ENCODE measurements around a stretch of chr12.

- RRBS = no CpG with 5 or more reads among the region's 3 CpGs
These were observed 33.6 kb upstream of the BHLHE41 start for GRCh38 chr12:26158333-26158865.

- RRBS = 2% methylated on average over 16 of the region's 53 CpGs
These were observed 31.1 kb downstream of the SSPN start for GRCh38 chr12:26226293-26227153.

GRCh38 chr12:26289977-26290362 is 94.6 kb downstream of the SSPN start:
- RRBS = no CpG with 5 or more reads among the region's 4 CpGs

DNA sequence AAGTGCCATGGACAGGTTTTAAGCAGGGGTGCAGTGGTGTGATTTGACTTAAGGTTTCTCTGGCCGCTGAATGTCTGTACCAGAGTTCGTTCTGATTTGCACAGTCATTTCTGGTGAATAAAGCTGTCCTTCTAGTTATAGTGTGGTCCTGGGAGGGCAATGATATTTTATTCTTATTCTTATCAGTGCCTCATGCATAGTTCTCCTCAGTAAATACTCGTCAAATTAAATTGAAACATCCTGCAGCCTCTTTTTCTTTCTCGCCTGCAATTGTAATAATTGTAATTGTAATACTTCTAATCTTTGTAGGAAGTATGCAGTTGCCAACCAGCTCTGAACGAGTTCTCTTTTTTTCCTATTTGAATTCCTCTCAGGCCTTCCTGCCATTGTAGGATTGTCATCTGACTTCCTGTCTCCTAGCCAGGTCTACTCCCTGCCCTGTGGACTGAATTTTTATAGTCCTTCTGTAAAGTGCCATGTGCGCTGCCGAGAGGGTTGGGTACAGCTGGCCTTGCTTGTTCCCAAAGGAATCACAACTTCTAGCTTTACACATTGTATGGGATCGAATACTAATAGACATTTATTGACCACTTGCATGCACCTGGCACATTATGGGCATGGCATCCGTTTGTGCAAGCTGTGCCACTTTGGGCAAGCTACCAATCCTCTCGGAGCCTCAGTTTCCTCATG is 183.3 kb downstream of the SSPN start:
- RRBS = no CpG with 5 or more reads among the region's 10 CpGs

- RRBS = no CpG with 5 or more reads among the region's 2 CpGs
These were observed 278.3 kb downstream of the SSPN start for GRCh38 chr12:26473633-26474201.

- RRBS = no CpG with 5 or more reads among the region's 7 CpGs
These were observed 276.8 kb downstream of the ITPR2 start for GRCh38 chr12:26556183-26556673.

DNA sequence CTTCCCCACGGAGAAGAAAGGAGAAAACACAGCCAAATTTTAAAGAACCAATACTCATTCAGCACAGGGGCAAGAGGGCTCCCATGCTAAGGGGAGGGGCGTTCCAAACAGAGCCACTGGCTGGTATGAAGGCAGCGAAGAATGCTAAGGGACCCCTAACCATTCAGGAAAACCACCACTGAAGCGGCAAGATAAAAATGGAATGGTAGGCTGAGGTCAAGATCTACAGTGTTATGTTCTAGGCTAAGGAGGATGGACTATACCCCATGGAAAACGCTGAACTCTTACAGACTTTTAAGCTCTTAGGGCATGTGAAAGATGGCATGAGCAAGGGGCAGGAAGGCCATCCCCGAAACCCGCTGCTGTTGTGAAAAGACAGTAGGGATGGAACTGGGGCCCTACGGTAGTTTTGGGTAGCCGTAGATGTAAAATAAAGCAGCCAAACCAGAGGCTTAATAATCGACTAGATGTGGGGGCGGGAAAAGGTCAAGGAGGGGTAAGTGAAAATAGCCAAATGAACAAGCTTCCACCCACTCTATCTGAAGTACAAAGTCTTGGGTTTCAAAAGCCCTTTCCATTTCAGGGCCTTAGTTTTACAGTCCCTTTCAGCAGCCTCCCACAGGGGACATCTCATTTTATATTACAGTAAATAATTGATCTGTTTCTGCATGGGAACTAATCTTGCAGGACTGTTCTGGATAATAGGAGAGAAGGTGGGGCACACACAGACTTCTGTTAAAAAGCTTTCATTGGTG is 105.0 kb downstream of the ITPR2 start:
- RRBS = no CpG with 5 or more reads among the region's 11 CpGs

DNA sequence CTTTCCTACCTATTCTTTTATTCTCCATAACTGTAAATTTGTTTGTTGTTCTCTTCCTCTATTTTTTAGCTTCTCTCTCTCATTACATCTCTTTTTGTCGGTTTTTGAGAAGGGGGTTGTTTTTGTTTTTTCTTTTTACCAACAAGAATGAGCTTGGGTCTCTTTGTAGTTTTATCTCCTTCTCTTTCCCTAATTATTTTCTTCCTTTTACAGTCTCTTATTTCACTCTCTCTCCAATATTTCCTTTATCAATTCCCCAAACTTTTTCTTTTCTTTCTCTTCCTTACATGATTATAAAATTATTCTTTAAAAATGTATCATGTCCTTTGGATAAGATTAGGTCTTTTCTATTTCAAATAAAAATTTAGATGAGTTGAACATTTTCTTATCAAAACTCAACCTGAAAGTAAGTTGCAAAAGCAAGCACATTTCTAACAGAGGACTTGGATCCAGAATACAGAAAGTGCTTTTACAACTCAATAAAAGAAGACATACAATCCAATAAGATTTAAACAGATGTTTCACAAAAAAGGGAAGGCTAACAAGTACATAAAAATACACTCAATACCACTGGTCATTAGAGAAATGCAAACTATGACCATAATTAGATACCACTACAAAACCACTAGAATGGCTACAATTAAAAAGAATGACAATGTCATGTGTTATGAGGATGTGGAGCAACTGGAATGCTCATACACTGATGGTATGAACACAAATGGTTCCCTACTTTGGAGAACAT is 94.3 kb downstream of the ITPR2 start:
- RRBS = no CpG with 5 or more reads among the region's 1 CpG

- RRBS = no CpG with 5 or more reads among the region's 4 CpGs
These were observed 34.8 kb downstream of the ITPR2 start for GRCh38 chr12:26798253-26798507.

DNA sequence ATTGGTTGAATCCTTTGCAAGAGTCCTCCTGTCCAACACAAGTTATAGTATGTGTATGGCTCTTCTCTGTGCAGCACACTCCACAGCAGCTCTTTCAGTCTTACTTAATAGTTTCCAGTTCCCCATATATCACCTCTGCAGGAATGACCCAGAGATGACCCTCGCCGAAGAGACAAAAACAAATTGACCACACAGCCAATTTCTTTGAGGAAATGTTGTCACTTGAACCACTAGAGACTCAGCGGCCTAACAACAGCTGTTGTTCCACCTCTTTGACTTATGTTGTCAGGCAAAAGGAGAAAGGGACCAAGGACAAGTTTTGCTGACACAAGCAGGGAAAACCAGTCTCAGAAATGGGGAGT is 41.5 kb upstream of the ITPR2 start:
- RRBS = no CpG with 5 or more reads among the region's 3 CpGs

DNA sequence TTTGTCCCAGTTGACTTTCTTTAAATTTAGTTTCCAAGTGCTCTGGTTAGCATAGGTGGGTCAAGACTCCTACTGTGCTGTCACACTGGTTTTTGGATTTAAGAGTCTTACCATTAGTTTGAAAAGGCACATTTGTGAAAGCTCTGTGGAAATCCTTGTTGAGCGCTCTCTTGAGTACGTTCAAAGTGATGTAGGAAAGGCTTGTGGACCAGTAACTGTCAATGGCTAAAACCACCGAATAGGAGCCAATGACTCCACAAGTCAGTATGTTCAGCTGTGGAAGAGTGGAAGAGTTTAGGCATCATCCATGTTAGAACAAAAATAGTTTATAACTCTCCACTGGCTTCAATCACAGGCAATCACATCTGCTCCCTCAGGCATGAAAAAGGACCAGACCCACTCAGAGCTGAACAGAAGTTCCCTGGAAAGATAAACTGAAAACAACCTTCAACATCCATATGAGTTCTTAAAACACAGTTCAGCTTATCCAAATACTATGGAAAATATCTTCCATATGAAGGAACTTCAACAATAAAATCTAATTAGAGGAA is 37.2 kb downstream of the FGFR1OP2 start:
- RRBS = no CpG with 5 or more reads among the region's 3 CpGs

- RRBS = no CpG with 5 or more reads among the region's 3 CpGs
These were observed 48.7 kb upstream of the REP15 start for GRCh38 chr12:27647535-27648052.

GRCh38 chr12:27703589-27704287 is 6.9 kb upstream of the MRPS35 start:
- RRBS = no CpG with 5 or more reads among the region's 5 CpGs

DNA sequence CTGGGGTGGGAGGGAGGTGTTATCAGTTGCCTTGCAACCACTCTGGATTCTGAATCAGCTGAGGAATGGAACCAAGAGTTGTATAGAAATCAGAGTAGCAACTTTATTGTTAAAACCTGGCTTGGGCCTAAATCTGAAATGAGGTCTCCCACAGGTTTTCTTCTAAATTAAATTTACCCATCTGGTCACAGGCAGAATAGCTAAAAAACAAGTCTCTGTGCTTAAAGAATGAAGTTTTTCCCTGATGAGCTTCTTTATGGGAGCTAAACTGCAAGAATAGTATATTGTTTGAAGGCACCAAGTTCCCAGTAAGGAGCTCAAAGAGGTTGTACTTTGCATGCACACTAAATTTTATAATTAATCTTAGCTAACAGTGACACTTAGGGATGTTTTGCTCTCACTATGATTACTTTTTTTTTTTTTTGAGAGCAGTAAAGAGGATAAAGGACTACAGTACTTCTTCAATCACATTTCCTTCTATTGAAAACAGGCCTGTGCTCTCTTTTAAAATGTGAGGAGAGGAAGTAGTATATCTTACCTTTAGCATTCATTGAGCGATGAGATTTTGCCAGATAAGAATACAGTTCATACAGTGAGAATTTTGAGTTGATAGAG is 59.2 kb downstream of the CCDC91 start:
- RRBS = no CpG with 5 or more reads among the region's 1 CpG

- RRBS = no CpG with 5 or more reads among the region's 1 CpG
These were observed 150.8 kb upstream of the FAR2 start for GRCh38 chr12:28998306-28998642.

GRCh38 chr12:29103284-29103857 is 45.7 kb upstream of the FAR2 start:
- RRBS = no CpG with 5 or more reads among the region's 5 CpGs

GRCh38 chr12:29209406-29209821 is 60.3 kb downstream of the FAR2 start:
- RRBS = no CpG with 5 or more reads among the region's 1 CpG

DNA sequence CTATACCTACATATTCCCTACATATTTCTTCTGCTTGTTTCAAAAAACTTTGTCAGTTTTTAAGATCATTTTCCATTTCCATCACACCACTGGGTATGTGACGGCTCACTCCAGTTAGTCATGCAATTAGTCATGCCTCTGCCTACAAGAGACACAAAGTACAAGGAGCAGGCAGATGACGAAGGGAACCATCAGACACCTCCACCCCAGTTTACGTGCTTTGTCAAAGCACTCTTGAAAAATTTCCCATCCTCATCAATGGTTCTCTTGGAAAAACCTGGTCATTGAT is 119.5 kb upstream of the OVCH1 start:
- RRBS = no CpG with 5 or more reads among the region's 3 CpGs

- RRBS = no CpG with 5 or more reads among the region's 1 CpG
These were observed 268.2 kb downstream of the IPO8 start for GRCh38 chr12:30427469-30427803.

- RRBS = no CpG with 5 or more reads among the region's 2 CpGs
These were observed 43.8 kb downstream of the IPO8 start for GRCh38 chr12:30651775-30652410.